Zone of skin (tissue), 1 donor: Measurements from ENCODE around the genes KCTD15, PDCD2L and LSR.

GRCh38 chr19:33699049-33699463 is 77.3 kb downstream of the CHST8 start:
- RRBS = no CpG with 5 or more reads among the region's 8 CpGs

DNA sequence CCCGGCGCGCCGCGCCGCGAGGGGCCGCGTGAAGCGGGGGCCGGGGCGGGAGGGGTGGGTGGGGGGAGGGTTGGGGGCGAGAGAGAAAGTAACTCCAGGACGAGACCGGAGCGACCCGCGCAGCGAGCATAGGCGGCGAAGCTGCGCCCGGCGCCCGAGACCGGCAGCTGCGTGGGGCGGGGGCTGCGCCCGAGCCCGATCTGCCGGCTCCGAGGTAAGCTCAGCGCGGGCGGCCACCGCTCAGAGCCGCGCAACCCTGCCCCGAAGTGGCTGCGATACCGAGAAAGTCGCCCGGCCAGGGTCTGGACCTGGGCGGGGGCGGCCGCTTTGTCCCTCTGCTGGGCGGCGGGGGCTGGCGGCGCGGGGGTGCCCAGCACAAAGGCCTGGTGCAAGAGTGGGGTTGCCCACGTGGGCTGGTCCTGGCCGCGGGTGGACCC is at the start of gene KCTD15:
Gene KCTD15, plus strand, starts transcription at position 97 of the 437 bp plus-strand sequence.
- RRBS = 2% methylated on average over 38 of the region's 55 CpGs

DNA sequence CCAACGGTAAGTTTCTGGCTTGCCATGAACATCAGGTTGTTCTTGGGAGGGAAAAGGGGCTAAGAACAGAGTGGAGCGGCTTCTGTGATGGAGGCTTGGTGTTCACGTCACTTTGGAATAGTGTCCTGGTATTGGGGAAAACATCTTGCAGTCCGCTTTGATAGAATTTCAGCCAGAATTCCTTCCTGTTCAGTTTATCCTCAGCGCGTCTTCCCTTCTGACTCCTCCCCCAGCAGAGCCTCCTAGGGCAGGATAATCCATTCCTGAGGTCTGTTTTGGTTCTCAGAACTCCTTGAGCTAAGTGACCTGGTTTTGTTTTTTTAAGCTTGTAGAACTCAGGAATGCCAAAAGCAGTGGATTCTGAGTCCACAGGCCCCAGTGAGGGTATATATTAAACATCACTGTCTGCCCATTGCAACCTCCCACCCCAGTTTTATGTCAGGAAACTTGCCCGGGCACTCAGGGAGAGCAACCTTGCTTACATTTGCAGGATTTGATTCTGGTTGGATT is 2.1 kb downstream of the KCTD15 start:
- RRBS = no CpG with 5 or more reads among the region's 7 CpGs

GRCh38 chr19:33905875-33906717 is 109.4 kb downstream of the KCTD15 start:
- RRBS = 2% methylated on average over 35 of the region's 76 CpGs

GRCh38 chr19:34230813-34231896 is 23.2 kb upstream of the GARRE1 start:
- RRBS = no CpG with 5 or more reads among the region's 17 CpGs

- RRBS = no CpG with 5 or more reads among the region's 7 CpGs
These were observed 6.4 kb downstream of the GARRE1 start for GRCh38 chr19:34260743-34261221.

- RRBS = no CpG with 5 or more reads among the region's 10 CpGs
These were observed 10.3 kb downstream of the GARRE1 start for GRCh38 chr19:34264632-34265147.

DNA sequence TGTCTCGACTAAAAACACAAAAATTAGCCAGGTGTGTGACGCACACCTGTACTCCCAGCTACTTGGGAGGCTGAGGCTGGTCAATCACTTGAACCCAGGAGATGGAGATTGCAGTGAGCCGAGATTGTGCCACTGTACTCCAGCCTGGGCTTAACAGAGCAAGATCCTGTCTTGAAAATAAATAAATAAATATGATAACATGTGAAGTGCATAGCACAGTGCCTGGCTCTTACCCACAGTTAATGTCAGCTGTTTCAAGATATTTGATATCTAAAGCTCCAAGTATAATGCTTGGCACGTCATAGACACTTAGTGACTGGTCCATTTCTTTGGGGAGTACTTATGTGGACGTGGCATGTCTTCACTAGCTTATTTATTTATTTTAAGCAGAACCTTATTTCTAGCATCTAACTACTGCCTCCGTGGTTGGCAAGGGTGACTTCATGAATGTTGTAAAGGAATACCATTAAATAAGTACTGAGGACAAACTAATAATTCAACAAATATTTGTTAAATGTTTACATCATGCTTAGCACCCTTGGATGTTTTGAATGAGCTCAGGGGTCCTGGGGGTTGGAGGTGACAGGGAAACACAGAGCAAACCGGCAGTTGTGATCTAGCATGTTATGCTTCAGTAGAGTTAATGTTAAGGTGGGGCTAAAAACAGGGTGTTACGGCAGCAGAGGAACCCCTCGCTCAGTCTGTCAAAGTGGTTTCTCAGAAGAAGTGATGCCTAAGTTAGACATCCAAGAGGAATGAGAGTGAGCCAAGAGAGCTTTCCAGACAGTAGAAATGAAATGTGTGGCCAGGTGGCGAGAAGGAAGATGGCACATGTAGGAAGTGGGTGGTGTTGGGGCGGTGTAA is 18.9 kb downstream of the GARRE1 start:
- RRBS = no CpG with 5 or more reads among the region's 11 CpGs

DNA sequence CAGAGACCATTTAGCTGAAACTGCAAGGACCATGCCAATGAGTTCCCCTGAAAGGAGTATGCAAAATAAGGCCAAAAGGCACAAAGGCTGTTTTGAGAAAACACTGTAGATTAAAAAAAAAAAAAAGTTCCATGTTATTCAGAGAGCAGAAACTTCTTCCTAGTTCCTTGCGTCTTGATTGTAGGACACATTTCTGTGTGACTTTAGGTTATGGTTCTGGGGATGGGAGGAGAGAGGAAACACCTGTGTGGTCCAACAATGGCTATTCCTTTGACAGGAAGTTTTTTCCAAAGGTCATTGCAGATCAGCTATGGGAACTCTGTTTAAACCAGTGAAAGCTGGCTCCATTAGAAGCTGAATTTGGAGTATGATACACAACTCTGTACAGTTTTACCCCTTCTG is 32.7 kb upstream of the GPI start:
- RRBS = no CpG with 5 or more reads among the region's 1 CpG

GRCh38 chr19:34366186-34366722 is 1.3 kb downstream of the GPI start:
- RRBS = no CpG with 5 or more reads among the region's 9 CpGs

DNA sequence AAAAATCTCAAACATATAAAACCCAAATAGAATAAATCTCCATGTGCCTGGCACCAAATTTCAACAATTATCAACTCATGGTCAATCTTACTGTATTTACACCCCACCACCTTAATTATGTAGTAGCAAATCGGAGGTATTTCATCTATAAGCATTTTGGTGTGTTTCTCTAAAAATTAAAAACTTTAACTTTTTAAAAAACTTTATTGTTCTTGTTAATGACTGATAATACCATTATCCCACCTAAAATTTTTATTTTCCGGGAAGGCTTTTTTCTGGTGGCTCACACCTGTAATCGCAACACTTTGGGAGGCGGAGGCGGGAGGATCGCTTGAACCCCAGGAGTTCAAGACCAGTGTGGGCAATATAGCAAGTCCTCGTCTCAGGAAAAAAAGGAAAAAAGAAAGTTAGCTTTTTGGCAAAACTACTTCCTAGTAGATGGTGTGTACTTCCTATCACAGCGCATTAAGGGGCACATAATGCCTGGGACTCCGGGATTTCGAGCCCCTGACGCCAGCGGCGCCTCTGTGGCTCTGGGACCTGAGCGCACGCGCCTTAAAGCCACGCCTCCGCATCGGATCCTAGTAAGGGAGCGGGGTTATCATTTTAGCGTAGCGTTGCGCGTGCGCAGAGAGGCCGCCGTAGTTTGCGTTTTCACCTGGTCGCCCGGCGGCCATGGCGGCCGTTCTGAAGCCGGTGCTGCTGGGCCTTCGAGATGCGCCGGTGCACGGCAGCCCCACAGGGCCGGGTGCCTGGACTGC is at the start of gene PDCD2L:
Gene PDCD2L, plus strand, starts transcription at position 644 of the 761 bp plus-strand sequence.
- RRBS = no CpG with 5 or more reads among the region's 39 CpGs

DNA sequence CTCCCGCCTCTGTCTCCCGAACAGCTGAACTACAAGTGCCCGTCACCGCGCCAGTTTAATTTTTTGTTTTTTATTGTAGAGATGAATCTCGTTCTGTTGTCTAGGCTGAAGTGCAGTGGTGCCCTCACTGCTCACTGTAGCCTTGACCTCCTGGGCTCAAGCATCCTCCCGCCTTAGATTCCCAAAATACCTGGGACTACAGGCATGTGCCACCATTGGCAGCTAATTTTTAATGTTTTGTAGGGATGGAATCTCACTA is 2.5 kb upstream of the WTIP start:
- RRBS = no CpG with 5 or more reads among the region's 7 CpGs

GRCh38 chr19:34503373-34504429 is 22.1 kb downstream of the WTIP start:
- RRBS = no CpG with 5 or more reads among the region's 17 CpGs

DNA sequence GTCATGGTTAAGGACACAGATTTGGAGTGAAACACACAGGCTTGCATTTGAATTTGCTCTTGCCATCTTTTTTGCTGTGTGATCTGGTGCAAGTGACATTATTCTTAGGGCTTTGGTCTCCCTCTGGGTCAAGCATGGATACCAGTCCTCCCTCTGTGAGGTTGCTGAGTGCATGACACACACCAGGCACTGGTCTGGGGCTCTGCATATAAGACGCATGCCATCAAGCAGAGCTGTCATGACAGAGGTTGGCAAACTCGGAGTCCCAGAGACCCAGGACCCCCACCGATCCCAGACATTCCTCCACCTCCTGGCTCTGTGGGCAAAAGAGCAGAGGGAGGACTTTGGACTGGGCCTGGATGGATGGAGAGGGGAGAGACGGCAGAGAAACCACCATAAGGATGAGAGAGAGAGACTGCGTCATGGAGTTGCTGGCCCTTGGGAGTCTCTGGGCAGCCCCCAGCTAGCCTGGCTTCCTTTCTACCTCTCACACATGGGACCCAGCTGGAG is 1.4 kb downstream of the HPN start:
- RRBS = no CpG with 5 or more reads among the region's 5 CpGs

DNA sequence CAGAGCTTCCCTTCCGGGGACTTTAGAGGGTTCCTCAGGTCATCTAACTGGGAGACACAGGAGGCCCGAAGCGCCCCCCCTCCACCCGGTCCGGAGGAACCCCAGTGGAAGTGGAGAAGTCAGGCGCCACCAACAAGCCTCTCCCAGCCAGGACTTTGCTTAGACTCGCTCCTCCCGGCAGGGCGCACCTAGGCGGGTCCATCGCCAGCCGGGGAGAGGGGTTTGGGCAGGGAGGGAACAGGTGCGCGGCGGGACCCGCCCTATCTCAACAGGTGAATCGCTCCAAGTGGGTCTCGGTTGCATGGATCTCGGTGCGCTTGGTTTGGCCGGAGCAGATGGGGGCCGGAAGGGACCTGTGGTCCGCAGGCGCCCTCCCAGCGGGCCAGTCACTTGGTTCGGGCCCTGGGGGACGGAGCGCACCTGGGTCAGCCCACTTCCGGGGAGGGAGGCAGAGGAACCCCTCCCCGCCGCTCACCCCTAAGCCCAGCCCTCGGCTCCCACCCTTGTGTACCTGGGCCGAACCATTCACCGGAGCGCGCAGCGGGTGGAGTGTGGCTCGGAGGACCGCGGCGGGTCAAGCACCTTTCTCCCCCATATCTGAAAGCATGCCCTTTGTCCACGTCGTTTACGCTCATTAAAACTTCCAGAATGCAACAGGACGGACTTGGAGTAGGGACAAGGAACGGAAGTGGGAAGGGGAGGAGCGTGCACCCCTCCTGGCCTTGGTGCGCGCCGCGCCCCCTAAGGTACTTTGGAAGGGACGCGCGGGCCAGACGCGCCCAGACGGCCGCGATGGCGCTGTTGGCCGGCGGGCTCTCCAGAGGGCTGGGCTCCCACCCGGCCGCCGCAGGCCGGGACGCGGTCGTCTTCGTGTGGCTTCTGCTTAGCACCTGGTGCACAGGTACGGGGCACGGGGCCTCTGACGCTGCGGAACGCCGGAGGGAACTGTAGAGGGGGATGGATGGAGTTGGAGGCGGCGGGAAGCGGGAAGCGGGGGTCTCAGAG is at the start of gene LSR:
Gene LSR, plus strand, starts transcription at position 772 of the 1,005 bp plus-strand sequence.
- RRBS = 1% methylated on average over 34 of the region's 80 CpGs

- RRBS = 1% methylated on average over 7 of the region's 12 CpGs
These were observed 328 bp downstream of the LSR start for GRCh38 chr19:35249236-35249423.

GRCh38 chr19:35265623-35266637 is 2.8 kb upstream of the USF2 start:
- RRBS = 51% methylated on average over 3 of the region's 16 CpGs

DNA sequence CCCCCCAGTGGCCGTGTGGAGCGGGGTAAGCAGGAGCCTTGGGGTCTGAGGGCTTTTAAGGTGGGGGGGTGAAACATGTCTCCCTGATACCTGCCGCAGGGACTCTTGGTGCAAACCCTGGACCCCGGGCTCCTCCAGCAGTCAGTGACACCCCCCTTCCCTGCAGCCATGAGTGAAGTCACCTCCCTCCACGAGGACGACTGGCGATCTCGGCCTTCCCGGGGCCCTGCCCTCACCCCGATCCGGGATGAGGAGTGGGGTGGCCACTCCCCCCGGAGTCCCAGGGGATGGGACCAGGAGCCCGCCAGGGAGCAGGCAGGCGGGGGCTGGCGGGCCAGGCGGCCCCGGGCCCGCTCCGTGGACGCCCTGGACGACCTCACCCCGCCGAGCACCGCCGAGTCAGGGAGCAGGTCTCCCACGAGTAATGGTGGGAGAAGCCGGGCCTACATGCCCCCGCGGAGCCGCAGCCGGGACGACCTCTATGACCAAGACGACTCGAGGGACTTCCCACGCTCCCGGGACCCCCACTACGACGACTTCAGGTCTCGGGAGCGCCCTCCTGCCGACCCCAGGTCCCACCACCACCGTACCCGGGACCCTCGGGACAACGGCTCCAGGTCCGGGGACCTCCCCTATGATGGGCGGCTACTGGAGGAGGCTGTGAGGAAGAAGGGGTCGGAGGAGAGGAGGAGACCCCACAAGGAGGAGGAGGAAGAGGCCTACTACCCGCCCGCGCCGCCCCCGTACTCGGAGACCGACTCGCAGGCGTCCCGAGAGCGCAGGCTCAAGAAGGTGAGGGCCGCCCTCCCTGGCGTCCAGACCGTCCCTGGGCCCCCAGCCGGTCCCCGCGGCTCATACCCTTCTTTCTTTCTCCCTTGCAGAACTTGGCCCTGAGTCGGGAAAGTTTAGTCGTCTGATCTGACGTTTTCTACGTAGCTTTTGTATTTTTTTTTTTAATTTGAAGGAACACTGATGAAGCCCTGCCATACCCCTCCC is 1.5 kb upstream of the USF2 start:
- RRBS = 3% methylated on average over 30 of the region's 69 CpGs

DNA sequence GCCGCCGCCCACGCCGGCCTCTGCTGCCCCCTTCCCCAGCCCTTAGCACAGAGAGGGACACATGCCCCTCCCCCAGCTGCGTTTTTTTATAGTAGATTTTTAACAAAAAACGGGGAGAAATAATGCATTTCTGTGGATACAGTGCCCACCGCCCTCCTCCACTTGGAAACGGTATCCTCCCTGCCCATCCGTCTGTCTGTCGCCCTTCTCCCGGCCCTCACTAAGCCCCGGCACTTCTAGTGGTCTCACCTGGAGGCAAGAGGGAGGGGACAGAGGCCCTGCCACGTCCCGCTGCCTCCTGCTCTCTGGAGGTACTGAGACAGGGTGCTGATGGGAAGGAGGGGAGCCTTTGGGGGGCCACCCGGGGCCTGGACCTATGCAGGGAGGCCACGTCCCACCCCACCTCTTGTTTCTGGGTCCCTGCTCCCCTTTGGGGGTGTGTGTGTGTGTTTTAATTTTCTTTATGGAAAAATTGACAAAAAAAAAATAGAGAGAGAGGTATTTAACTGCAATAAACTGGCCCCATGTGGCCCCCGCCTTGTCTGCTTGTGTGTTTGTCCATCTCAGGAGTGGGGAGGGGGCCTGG is 3.0 kb upstream of the HAMP start:
- RRBS = 100% methylated on average over 1 of the region's 17 CpGs

DNA sequence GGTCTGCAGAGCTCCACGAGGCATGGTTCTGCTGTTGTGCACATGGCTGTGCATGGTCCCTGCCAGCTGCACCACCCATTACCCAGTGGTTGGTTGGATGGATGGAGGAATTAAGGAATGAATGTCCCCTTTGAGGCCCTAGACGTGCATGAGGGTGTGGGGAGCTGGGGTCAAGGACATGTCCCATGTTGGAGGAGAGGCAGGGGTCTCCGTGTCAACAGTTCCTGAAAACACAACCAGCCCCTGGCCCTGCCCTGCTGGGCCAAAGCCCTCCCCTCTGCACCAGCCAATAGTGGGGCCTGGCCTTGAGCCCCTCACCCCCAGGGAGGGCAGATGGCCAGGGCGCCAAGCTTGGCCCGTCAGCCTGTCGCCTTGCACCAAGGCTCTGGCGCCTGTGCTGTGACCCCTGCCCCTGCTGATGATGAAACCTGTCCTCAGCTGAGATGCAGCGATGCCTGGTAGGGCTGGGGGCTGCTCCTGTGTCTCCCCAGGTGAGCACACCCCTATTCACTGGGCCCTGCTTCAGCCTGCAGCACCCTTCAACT is 2.4 kb upstream of the HAMP start:
- RRBS = no CpG with 5 or more reads among the region's 8 CpGs